REH cell (cell line): Measurements from ENCODE around the genes CCDC88B and SAC3D1.

DNA sequence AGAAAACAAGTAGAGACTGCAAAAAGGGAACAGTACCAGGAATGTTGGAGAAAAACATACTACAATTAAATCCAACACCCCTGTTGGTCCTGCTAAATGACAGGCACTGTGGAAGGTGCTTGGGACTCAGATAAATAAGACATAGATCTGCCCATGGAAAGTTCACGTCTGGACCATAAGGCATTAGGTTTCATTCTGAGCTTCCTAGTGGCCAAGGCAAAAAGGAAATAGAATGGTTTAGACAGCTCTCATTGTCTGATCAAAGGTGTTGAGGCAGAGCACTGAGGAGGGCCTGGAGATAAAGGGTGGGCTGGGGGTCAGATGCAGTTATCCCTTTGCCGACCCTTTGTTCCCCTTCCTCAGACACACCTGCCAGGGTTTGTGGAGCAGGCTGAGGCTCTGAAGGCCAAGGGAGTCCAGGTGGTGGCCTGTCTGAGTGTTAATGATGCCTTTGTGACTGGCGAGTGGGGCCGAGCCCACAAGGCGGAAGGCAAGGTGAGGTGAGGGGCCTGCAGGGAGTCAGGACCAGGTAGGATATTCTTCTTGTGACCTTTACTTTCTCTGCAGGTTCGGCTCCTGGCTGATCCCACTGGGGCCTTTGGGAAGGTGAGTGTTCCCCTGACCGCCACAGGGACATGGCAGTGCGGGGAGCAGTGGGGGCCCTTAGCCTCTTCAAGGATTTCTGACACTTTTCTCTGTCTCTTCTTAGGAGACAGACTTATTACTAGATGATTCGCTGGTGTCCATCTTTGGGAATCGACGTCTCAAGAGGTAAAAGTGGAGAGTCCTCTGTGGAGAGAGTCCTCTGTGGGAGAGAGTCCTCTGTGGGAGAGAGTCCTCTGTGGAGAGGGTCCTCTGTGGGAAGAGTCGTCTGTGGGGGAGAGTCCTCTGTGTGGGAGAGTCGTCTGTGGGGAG is 2.6 kb downstream of the PRDX5 start:
- PRO-cap = no peak

DNA sequence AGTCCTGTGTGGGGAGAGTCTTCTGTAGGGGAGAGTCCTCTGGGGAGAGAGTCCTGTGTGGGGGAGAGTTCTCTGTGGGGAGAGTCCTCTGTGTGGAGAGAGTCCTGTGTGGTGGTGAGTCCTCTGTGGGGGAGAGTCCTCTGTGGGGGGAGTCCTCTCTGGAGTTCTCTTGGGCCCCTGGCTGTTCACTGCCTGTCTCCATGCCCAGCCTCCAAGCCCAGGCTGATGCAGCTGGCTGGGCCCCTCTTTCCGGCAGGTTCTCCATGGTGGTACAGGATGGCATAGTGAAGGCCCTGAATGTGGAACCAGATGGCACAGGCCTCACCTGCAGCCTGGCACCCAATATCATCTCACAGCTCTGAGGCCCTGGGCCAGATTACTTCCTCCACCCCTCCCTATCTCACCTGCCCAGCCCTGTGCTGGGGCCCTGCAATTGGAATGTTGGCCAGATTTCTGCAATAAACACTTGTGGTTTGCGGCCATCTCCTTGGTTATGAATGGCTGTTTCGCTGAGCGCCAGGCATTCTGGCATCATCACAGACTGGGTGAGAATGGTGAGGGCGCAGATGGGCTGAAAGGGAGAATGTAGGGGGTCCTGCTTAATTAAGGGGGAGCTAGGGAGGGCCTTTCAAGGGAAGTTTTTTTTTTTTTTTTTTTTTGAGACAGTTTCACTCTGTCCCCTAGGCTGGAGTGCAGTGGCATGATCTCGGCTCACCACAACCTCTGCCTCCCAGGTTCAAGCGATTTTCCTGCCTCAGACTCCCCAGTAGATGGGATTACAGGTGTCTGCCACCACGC is 3.6 kb downstream of the PRDX5 start:
- PRO-cap = no peak

DNA sequence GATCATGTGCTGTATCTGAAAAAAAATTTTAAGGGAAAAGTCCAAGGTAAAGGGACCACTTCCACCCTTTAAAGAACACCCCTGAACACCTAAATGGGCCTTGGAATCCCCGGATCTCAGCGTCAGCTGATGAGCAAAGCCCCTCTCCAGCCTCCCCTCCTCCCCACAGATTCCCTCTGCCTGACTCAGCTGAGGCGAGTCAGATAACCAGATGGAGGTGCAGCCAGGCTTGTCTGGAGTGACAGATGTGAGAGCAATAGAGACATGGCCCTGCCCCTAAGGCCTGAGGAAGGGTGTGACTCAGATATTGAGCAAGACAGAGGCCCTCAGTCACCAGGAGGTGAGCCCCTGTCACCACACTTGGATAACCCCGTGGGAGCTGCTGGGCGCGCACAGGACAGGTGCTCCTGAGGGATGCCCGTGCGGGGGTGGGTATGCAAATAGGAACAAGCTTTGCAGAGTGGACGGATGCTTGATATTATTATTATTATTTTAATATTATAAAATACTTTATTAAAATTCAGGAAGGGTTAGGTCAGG is 4.9 kb upstream of the CCDC88B start:
- PRO-cap = no peak

GRCh38 chr11:64339786-64340378 is at the start of gene CCDC88B:
TSS of gene CCDC88B (plus strand) at chr11:64340204.
- PRO-cap = bidirectional peak, plus-strand start at chr11:64340221, minus-strand start at chr11:64340152

GRCh38 chr11:64553811-64554359 is 1.9 kb upstream of the SLC22A11 start:
- PRO-cap = unidirectional peak, plus-strand start at chr11:64554006; bidirectional peak, plus-strand start at chr11:64554134, minus-strand start at chr11:64554077

DNA sequence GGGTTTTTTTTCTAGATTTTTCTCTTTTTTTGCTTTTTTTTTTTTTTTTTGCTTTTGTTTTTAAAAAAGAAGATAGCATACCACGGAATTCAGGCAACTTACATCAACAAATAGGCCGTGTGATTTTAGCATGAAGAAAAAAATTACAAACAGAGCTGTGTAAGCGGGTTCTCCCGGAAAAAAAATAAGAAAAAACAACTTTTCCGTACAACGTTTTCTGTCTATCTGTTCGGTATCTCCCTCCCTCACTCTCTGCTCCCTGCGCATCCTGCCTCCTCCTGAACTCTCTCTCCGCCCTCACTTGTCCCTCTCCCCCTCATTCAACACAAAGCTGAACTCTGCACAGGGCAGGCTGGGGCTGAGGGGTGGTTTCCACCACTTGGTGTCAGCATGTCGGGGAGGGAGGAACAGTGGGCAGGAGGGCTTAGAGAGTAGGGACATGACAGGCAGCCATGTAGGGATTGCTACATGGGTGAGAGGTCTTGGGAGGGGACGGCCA is 17.5 kb downstream of the SLC22A12 start:
- PRO-cap = bidirectional peak, plus-strand start at position 427 of the sequence, minus-strand start at position 322 of the sequence

- PRO-cap = no peak
Observed at GRCh38 chr11:64779728-64780376, 1.5 kb upstream of the SF1 start.

DNA sequence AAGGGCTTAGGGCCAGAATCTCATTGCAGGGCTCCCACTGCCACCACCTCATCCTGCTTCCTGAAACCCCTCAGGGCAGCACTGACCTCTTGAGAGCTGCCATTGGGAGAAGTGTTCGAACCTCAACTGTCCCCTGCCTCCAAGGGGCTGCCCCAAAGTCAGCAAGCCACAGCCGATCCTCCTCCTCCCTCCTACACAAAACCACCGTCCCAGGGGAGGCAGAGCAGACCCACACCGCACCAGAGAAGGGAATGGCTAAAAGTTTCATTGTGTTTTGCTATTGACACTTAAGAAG is 1.1 kb downstream of the EHD1 start:
- PRO-cap = no peak

DNA sequence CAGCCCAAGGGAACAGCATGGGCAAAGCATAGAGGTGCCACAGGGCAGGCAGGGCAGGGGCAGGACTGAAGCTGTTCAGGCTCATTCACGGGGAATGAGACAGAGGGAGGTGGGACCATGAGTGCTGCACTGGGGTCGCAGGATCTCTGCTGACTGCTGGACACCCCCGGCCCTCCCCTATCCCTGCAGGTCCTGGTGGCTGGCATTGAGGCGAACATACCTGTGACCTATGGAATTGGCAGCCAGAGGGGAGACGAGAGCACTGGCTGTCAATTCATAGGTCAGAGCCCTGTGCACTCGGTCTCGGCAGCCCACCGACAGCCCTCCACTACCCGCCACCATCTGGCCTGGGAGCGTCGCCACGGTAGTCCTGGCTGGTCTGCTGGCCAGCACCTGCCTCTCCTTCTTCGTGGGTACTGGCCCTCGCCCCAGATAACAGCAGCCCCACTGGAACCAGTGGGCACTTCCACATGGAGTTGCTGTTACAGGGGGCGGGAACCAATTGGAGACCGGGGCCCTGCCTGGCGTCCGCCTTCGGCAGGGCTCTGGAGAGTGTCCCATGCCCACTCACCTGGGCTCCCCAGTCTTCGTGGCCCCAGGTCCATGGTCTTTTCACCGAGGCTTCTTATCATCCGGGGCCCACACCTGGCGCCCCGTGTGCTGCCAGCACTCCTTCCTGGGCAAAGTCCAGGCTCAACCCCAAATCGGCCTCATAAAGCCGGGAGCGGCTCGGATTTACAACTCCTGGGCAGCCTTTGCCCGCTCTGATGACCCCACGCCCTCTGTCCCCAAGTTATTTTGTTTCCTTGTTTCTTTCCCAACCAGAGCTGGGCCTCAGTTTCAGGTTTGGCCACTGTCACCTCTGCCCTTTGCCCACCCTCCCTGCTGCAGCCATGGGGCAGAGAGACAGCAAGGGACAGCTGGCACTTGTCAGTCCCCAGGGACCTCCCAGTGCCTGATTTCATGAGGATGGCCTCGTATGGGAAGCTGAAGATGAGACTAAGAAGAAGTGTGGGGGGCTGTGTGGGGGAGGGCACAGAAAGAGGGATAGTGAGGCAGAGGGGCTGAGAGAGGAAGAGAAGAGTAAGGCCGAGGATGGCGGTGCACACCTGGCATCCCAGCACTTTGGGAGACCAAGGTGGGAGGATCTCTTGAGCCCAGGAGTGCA is 12.9 kb upstream of the EHD1 start:
- PRO-cap = no peak

DNA sequence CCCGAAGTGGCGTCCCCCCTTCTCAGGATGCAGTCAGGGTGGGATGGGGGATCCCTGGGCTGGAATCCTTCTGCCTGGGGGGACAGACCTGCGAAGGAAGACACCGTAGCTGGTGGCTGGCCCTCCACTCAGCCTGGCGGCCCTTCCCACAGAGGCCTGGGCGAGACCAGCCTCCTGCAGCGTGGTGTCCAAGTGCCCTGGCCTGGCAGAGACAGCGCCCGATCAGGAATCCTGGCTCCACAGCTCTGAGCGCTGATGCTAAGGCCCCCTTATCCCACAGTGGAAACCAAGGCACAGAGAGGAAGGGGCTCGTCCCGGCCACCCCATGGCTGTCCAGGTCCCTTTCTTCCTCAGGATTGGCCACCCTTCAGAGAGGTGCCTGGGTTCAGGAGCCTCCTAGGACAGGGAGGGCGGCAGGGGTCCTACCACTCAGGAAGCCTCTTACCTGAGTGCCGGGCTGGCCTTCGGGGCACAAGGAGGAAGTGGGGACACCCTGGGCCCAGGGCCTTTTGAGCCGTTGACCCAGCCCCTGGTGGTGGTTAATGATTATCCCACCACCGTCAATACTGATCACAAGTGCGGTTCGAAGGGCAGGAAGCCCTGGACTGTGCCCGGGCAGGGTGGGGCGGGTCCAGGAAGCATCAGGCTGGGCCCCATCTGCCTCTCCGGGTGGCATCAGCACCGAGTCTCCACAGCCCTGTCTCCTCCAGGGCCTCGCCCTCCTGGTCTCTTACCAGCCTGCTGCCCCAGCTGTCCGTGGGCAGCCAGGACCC is 14.7 kb upstream of the EHD1 start:
- PRO-cap = no peak

- PRO-cap = no peak
Observed at GRCh38 chr11:64910898-64911457, 6.0 kb downstream of the ATG2A start.

DNA sequence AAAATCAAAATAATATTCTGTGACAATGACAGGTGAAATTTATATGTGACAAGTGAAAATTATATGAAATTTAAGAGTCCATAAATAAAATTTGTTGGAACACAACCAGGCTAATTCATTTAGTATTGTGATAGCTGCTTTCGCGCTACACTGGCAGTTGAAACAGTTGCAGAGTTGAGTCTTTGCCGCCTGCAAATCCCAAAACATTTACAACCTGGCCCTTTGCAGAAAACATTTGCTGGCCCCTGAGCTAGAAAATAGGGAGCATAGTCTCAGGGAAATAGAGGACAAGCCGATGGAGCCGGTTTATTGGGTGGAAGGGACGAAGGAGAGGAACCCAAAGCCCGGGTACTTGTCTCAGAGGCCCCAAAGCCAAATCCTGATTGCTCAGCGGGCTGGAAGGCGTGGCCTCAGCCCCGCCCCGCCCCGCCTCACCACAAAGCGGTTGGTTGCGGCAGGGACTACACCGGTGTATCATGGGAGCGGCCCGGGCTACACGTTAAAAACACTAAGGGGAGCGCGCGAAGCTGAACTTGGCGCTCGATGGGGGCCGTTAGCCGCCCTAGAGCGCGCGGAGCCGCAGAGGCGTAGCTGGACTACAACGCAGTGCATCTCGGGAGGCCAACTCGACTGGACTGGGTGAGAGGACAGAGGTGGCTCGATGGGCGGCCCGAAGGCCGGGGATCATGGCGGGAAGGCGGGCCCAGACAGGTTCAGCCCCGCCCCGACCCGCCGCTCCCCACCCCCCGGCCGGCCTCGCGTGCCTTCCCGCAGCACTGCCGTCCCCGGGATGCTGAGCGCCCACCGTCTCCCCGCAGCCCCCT is at the start of gene SAC3D1:
SAC3D1 (plus strand) TSS at position 743 of the 824 bp plus-strand sequence.
- PRO-cap = bidirectional peak, plus-strand start at position 437 of the sequence, minus-strand start at position 377 of the sequence; bidirectional peak, plus-strand start at position 624 of the sequence, minus-strand start at position 564 of the sequence

DNA sequence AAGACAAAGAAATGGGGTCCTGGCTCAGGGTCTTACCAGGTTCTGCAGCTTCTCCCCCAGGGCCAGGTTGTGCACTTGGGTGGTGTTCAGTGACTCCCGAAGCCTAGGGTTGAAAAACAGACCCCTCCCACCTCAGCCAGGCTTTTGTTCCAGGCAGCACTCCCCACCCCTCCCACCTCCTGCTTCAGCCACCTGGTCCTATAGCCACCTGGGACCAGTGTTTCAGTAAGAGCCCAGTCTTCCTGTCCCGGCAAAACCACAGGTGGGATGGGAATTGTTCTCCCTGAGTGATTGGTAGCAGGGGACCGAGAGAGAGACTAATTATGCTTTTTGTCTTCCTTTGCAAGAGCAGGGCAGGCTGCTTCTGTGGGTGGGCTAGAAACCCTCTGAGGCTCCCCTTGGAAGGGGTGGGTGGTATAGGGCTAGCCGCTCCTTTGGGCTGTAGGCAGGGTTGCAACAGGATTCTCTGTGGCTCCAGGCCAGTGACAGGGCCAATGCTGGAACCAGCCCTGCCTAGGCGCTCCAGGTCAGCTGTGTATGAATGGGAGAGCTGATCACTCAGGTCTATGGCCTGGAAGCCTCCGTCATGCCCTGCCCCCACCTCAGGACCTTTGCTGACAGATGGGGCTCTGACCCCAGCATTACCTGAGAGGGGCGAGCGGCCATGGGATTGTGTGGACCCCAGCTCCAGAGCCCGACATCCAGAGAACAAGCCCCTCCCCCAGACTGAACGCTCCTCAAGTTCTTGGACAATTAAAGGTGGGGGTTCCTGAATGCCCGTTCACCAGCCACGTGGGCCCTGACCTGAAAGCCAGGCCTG is 8.6 kb upstream of the NAALADL1 start:
- PRO-cap = no peak

DNA sequence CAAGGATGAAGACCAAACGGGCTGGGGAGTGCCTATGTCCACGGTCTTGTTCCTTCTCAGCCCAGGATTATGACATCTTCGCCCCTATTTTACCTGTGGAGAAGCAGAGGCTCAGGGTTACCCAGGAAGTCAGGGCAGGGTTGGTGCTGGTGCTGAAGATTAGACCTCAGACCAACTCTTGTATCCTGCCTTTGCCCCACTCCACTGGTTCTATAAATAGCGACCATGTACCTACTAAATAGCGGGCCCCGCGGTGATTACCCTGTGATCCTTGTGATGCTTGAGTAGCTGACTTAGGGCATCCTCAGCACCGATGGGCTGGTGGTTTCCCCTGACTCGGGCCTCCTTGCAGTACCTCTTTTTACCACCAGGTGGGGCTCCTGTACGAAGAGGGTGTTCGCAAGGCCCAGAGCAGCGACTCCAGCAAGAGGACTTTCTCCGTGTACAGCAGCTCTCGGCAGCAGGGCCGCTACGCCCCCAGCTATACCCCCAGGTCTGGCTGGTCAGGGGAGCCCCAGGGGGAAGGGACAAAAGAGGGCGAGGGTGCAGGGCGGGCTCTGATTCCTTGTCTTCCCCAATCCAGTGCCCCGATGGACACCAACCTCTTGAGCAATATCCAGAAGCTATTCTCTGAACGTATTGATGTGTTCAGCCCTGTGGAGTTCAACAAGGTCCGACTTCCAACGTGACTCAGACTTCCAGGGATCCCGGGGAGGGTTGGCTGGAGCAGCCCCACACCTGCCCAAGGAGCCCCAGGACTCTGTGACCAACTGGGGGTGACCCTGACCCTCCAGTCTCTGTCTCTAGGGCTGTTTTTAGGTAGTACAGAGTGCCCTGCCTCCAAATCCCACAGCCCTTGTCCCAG is 1.3 kb upstream of the TM7SF2 start:
- PRO-cap = unidirectional peak, plus-strand start at position 417 of the sequence

- PRO-cap = no peak
Observed at GRCh38 chr11:65115650-65116056, 1.8 kb downstream of the ZNHIT2 start.

- PRO-cap = no peak
Observed at GRCh38 chr11:65130579-65131152, 3.7 kb downstream of the SYVN1 start.

GRCh38 chr11:65146534-65146997 is 12.2 kb upstream of the SYVN1 start:
- PRO-cap = no peak

DNA sequence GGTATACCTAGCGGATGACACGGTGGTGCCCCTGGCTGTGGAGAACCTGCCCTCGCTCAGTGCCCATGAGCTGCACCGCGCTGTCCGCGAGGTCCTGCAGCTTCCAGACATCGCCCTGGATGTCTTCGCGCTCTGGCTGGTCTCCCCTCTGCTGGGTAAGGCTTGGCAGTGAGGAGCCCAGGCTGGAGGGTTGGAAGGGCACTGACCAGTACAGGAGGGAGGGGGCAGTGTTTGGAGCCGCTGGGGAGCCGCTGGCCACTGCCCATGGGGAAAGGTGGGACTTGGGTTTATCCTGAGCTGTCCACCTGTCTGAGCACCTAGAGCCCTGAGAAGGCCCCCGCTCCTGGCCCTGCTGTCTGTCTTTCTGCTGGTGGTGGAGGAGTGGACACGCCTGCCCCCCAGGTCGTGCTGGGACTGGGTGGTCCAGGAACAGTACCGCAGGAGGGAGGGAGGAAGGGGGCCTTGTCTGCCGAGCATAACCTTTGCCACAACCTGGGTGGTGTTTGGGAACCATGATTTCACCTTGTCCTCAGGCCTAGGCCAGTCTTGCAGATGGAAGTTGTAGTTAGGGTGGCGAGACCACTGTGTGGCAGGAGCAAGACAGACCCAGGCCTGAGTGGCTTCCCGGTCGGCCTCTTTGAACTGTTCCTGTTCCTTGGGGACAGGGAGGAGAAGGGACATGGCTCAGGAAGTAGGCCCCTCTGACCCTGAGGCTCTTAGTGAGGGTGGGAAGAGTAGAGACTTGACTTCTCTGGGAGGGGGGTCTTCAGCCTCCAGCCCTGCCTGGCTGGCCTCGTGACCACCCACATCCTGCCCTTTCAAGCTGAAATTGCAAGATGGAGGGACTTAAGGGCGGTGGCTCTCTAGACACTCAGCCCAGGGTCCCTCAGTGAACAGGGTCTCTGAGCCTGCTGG is 3.2 kb downstream of the FRMD8 start:
- PRO-cap = no peak

- PRO-cap = no peak
Observed at GRCh38 chr11:65397061-65397679, 10.7 kb downstream of the FRMD8 start.

- PRO-cap = bidirectional peak, plus-strand start at chr11:65422798, minus-strand start at chr11:65422659
Observed at GRCh38 chr11:65422779-65423521, 36.5 kb downstream of the FRMD8 start.